ENCODE data around the genes TTF1 and GTF3C4.

GRCh38 chr9:131715748-131716453 is 24.0 kb downstream of the RAPGEF1 start:
- PRO-cap: no peak

- PRO-cap: no peak
Observed at GRCh38 chr9:131727237-131727747, 12.6 kb downstream of the RAPGEF1 start.

- PRO-cap: bidirectional peak, plus-strand start at chr9:131735762, minus-strand start at chr9:131735574
Observed at GRCh38 chr9:131735287-131736093, 4.4 kb downstream of the RAPGEF1 start.

DNA sequence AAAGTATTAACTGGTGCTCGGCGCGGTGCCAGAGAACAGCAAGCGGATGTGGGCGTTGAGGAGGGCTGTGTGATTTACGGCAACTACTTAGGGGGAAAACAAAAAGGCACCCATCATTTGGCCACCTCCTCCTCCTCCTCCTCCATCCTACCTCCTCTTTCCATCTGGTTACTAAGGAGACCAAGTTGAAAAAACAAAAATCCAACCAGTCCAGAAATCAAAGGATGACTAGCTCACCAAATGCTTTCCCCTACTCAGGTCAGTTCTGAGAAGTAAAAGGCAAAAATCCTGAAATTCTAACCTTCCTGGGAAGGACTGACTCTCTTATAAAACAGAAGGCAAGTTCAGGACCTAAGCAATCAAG is 1.2 kb downstream of the MED27 start:
- PRO-cap: no peak

DNA sequence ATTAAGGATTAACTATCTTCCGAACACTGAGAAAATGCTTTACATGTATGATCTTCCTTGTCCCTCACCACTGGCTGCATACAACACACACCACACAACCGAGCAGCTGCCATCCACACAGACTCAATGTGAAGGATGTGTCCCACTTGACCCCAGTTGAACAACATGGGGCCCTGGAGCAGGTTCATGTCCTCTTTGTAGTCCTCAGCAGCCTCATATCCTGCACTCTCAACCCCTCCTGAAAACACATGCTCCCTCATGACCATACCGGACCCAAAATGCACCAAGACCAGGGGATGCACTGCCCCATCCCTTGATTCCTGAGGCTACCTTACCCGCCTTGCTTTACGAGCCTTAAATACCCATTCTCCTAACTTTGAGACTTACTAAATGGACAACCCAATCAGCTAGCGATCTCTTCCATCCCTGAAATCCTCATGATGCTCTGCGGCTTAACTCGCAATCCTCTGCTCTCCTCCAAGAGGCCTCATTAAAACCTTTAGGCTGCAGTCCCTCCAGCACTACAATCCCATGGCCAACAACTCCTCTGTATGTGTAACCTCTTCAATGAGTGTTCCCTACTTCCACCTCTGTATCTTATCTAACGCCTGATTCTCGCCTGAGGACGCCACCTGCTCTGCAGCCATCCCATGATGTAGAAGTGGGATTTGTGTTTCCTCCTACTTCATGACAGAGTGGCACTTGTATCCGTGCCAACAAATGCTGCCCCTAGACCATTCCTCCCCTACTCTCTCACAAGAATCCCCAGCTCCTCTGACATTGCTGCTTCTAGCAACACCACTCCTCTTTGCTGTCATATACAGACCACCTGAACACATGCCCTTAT is 78.8 kb downstream of the SETX start:
- PRO-cap: no peak

DNA sequence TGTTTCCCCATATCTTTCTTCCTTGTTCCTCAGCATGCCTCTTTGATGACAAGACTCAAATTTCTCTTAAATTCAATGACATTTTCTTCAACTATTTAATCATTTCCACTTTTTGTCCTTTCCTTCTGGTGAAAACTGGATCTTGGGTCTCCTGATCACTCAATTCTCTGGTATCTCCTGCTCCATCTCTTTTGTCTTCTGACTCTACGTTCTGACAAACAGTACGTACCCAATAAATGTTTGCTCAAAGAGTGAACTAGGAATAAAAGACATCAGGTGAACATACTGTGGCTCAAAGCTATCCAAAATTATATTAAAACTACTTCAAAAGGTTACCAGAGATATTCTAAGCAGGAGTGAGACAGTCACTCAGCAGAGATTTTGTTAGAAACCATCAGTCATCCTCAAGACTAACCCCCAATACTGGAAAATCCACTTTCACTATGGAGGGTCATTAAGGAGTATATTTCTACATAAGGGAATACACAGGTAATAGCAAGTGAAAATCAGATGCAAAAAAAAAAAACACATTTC is 72.1 kb downstream of the SETX start:
- PRO-cap: no peak

DNA sequence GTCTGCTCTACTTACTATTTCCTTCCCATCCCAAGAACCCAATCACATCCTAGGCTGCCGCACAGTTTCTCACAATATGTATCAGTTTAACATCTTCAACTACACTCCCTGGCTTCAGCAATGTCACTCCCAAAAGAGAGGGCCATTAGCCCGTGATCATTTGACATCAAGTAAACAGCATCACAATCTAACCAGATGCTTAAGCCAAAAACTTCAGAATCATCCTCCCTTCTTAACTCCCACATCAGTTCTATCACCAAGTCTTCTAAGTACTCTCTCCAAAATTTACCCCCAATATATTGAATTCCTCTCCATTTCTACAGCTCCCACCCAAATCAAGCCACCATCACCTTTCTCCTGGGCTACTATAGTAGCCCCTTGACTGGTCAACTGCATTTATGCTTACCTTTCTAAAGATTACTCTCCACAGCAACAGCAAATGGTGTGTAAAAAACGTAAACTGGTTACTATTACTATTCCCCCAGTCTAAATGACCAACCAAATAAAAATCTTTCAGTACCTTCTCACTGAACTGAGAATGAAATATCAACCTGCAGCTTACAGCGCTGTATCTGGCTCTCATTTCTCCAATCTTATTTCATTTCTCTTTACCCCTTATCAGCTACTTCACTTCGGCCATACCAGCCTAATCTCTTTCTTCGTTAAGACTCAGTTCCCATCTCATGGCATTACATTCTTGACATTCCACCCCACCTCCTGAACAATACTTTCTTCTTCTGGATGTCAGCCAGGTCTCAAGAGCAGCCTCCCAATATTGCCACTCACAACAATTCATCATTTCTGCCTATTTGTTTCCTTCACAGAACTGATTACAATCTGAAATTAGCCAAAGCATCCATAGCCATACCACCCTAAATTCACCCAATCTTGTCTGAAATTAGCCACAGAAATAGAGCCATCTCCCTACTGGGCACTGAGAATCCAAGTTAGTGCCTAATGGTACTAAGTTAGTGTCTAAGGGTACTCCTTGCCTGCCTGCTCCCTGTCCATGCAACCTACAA is 35.6 kb downstream of the SETX start:
- PRO-cap: no peak

- PRO-cap: no peak
Observed at GRCh38 chr9:132345993-132346537, 8.7 kb downstream of the SETX start.

- PRO-cap: no peak
Observed at GRCh38 chr9:132350738-132351198, 4.0 kb downstream of the SETX start.

GRCh38 chr9:132406652-132407192 is at the start of gene TTF1:
TSS of gene TTF1 (minus strand) at chr9:132406840.
- PRO-cap: unidirectional peak, minus-strand start at chr9:132406828

GRCh38 chr9:132498962-132499464 is 83.4 kb upstream of the BARHL1 start:
- PRO-cap: no peak

GRCh38 chr9:132539047-132539527 is 43.3 kb upstream of the BARHL1 start:
- PRO-cap: no peak

DNA sequence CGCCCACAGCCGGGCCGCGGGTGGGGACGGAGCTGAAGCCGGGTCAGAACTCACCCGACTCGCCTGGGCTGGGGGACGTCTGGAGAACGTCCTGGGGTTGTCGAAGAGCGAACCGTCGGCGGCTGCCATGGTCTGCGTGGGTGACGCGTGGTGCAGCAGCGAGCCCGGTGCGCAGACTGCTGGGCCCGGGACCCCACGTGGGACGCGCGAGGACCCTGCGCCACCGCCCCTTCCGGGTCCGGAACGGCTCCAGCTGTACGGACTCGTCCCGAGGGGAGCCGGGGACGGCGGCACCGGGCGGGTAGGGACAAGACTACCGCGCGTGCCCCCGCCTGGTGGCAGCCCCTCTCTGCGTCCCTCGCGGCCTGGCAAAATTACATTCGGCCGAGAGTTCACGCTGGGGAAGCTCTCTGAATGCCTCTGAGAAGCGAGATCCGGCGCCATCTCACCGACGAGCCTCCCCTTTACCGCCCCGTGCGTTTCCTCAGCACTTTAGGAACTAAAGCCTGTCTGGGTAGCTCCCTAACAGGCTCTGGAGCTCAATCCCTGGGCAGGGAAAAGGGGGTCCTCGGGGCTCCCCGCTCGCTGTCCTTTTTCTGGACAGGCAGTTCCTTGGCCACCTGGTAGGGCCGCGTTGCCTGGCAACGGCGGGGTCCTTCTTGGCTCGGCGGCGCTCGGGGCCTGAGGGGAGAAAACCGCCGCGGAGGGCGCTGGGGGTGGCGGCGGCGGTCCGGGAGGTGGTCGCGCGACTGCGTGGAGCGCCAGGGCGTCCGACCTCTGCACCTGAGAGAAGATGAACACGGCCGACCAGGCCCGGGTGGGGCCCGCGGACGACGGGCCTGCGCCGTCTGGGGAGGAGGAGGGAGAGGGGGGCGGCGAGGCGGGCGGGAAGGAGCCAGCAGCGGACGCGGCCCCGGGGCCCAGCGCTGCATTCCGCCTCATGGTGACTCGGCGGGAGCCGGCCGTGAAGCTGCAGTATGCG is at the start of gene GTF3C4:
Gene GTF3C4, plus strand, starts transcription at position 659 of the 982 bp plus-strand sequence.
- PRO-cap: bidirectional peak, plus-strand start at position 276 of the sequence, minus-strand start at position 178 of the sequence; bidirectional peak, plus-strand start at position 660 of the sequence, minus-strand start at position 598 of the sequence

DNA sequence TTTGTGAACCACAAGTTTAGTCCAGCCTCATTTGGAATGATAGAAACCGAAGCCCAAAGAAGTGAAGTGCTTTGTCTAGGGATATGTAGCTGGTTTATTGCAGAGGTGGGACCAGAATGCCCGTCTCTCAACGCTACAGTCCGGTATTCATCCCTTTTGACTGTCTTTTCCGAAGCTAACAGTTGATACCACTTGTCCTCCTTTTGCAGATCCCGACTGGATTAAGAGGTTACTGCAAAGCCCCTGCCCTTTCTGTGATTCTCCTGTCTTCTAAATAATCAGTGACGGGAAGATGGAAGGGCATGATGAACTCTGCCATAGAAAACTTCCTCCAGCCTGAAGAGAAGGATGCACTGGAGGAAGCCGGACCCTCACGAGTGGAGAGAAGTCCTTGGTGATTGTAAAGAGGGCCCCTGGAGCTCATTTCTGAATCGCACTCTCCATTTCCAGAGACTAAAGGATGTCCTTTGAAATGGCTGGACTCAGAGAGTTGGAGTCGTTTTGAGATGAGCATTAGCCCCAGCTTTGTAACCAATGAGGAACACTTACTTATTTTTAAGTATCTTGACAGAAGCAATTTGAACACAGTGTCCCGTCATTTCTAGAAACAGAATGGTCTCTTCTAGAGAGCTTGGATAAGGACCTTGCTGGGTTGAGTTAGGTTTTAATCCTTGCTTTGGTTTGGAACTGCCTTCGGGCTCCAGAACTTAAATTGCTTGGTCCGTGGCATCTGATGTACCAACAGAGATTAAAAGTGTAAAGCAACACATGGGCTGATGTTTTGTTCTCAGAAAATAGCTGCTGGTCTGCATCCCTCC is 18.6 kb downstream of the GTF3C4 start:
- PRO-cap: no peak

- PRO-cap: no peak
Observed at GRCh38 chr9:132731241-132731574, 60.9 kb downstream of the GTF3C4 start.

- PRO-cap: no peak
Observed at GRCh38 chr9:132809195-132809986, 68.7 kb downstream of the AK8 start.

DNA sequence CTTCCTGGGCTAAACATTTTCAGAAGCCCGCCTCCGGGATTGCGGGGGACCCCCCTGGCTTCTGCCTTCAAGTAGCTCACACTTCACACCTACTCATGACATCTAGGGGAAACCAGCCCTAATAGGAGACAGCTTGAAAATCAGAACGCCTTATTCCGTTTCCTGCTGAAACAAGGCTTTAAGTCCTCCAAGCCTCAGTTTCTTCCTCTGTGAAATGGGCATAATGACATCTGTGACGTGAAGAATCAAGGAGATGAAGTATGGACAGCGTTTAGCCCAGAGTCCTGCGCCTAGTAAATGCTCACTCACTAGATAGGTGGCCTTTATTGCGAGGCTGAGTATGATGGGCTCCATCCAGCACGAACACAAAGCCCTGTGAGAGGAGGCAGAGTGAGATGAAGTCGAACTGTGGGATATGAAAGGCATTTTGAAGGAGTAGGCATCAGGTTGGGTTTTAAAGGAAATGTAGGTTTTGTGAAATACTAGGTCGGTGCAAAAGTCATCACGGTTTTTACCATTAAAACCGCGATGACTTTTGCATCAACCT is 881 bp upstream of the TSC1 start:
- PRO-cap: no peak

GRCh38 chr9:133027125-133027568 is 3.6 kb upstream of the GTF3C5 start:
- PRO-cap: no peak

- PRO-cap: no peak
Observed at GRCh38 chr9:133113802-133114446, 7.1 kb downstream of the RALGDS start.

- PRO-cap: no peak
Observed at GRCh38 chr9:133115402-133116386, 5.3 kb downstream of the RALGDS start.